Liver (tissue), 9 donors: ENCODE data around the gene NOA1.

- PRO-cap, 5 experiments = no peak in any of the 5 experiments
- RAMPAGE, long total RNA, 2 experiments = no peak in any of the 2 experiments
- RRBS = no CpG with 5 or more reads among the region's 5 CpGs
These were observed 38.4 kb downstream of the KDR start for GRCh38 chr4:55086894-55087408.

DNA sequence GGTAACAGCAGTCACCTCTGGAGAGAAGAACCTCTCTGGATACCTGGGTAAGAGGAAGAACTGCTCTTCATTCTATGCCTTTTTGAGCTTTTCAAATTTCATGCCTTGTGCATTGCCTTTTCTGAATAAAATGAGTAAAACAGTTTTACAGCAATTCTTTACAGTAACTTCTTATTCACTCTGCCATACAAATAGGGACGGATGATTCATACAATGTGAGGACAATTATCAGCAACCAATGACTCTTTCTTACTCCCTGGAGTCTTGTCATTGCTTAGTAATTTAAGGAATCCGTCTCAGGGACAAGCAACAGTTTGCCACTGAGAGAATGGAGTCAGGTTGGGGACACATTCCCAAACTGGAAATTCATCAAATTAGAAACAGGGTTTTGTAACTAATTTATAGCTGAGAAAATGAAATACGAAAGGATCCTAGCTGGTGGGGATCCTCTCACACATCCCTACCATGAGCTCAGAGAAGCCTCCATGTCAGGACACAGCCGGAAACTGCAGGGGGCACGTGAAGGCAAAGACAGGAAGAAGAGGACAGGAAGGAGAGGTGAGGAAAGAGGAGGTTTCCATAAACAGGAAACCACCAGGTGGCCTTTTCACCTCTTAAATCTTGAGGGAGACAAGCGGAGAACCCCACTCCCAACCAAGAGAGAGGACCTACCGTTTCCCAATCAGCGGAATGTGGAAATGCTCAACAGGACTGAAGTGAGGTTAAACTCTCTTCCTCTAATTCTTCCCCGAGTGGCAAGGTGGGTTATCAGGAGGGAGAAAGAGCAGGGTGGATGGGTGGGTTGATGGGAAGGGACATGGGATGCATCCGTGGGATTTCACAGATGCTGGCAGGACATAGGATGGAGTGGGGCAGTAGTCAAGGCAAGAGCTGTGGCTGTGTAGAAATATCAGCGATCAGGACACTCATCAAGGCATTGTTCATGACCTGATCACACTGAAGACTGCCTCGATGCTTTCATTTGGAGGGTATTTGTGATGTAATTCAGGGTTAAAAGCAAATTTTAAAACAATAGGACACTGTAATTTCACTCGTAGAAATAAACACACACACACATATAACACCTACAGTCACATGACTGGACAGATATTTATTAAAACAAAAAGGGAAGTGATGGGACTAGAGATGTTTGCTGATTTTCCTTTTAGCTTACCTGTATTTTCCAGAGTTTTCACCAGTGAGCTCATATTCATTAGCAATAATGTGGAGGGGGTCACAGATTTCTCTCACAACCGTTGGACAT lies 50.7 kb upstream of the KDR start:
- PRO-cap, 5 experiments = no peak in any of the 5 experiments
- RAMPAGE, long total RNA, 2 experiments = no peak in any of the 2 experiments
- RRBS = no CpG with 5 or more reads among the region's 14 CpGs

GRCh38 chr4:55386014-55386610 lies 9.6 kb upstream of the TMEM165 start:
- PRO-cap, 5 experiments = no peak in any of the 5 experiments
- RAMPAGE, long total RNA, 2 experiments = no peak in any of the 2 experiments
- RRBS = no CpG with 5 or more reads among the region's 1 CpG

GRCh38 chr4:55396682-55397474 lies 1.1 kb downstream of the TMEM165 start:
- PRO-cap, 5 experiments = no peak in any of the 5 experiments
- RAMPAGE, long total RNA, 2 experiments = no peak in any of the 2 experiments
- RRBS = no CpG with 5 or more reads among the region's 14 CpGs

- PRO-cap, 5 experiments = no peak in any of the 5 experiments
- RAMPAGE, long total RNA, 2 experiments = no peak in any of the 2 experiments
- RRBS = under 1% methylated on average over 22 of the region's 24 CpGs
These were observed 538 bp downstream of the CLOCK start for GRCh38 chr4:55546245-55546497.

GRCh38 chr4:55734013-55734375 lies 85.6 kb upstream of the EXOC1L start:
- PRO-cap, 5 experiments = no peak in any of the 5 experiments
- RAMPAGE, long total RNA, 2 experiments = no peak in any of the 2 experiments
- RRBS = no CpG with 5 or more reads among the region's 2 CpGs

DNA sequence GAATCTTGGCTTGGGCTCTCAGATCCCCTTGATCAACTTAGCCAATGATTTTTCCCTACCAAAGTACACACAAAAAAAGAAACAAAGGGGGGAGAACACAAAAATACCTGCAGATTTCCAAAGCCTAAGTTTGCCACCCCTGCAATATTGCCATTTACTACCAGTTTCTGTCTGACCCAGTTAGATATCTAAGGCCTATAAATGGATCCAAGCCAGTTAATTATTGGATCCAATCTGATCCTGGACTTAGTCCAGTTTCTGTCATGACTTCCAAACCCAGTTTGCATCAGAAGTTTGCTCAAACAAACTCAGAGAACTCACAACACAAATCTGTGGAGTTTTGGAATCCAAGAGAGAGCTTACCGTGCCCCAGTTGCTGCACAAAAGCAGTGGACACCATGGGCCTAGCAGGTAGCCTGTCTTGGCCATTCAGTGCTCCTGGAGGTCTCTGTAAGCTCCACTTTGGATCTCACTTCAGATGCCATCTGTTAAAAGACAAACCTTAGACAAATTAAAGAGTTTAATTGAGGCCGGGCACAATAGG lies 163.8 kb downstream of the CRACD start:
- PRO-cap, 5 experiments = peak in 4 of 5 experiments; most common plus-strand start position 333 of the sequence (in 4)
- RAMPAGE, long total RNA, 2 experiments = no peak in any of the 2 experiments
- RRBS = no CpG with 5 or more reads among the region's 2 CpGs

GRCh38 chr4:56908397-56909478 lies 1.0 kb downstream of the REST start:
- PRO-cap, 5 experiments = peak in 4 of 5 experiments; most common plus-strand start chr4:56908864 (in 1); most common minus-strand start chr4:56908805 (in 3)
- RAMPAGE, long total RNA, 2 experiments = no peak in any of the 2 experiments
- RRBS = 2% methylated on average over 56 of the region's 115 CpGs

DNA sequence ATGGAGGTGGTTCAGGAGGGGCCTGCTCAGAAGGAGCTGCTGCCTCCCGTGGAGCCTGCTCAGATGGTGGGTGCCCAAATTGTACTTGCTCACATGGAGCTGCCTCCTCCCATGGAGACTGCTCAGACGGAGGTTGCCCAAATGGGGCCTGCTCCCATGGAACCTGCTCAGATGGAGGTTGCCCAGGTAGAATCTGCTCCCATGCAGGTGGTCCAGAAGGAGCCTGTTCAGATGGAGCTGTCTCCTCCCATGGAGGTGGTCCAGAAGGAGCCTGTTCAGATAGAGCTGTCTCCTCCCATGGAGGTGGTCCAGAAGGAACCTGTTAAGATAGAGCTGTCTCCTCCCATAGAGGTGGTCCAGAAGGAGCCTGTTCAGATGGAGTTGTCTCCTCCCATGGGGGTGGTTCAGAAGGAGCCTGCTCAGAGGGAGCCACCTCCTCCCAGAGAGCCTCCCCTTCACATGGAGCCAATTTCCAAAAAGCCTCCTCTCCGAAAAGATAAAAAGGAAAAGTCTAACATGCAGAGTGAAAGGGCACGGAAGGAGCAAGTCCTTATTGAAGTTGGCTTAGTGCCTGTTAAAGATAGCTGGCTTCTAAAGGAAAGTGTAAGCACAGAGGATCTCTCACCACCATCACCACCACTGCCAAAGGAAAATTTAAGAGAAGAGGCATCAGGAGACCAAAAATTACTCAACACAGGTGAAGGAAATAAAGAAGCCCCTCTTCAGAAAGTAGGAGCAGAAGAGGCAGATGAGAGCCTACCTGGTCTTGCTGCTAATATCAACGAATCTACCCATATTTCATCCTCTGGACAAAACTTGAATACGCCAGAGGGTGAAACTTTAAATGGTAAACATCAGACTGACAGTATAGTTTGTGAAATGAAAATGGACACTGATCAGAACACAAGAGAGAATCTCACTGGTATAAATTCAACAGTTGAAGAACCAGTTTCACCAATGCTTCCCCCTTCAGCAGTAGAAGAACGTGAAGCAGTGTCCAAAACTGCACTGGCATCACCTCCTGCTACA lies 23.4 kb downstream of the REST start:
- PRO-cap, 5 experiments = no peak in any of the 5 experiments
- RAMPAGE, long total RNA, 2 experiments = no peak in any of the 2 experiments
- RRBS = no CpG with 5 or more reads among the region's 7 CpGs

DNA sequence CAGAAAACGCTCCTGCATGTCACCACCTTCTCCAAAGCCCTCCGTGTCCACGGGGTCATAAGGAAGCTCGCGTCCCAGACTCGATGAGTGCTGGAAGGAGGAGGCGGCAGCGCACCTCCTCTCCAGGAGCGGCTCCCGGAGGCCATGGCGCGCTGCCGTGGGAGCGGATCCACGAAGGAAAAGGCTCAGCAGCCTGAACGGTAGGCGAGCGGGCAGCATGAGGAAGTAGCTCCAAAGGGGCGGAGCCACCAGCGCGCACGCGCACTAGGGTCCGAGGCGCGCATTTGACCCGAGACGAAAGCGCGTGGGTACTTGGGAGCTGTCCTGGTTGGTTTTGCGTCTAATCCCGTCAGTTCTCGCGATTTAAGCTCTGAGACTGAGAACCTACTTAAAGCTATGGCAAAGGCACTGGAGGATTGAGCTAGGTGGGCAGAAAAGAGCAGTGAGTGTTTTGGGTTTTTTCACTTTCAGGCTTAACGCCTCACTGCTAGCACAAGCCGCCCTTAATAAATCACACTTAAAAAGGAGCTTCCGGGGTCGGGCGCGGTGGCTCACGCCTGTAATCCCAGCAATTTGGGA lies at the start of gene NOA1:
Gene NOA1 (minus strand): TSS at position 240 of the 579 bp plus-strand sequence.
- PRO-cap, 5 experiments = peak in 5 of 5 experiments; most common plus-strand start position 416 of the sequence (in 5); most common minus-strand start position 195 of the sequence (in 2)
- RAMPAGE, long total RNA, 2 experiments = start-site peak on the minus strand in 1 of 2 experiments, centred at position 237 of the sequence, 30 reads per replicate
- RRBS = no CpG with 5 or more reads among the region's 41 CpGs

GRCh38 chr4:56979028-56980100 lies 668 bp downstream of the POLR2B start:
- PRO-cap, 5 experiments = no peak in any of the 5 experiments
- RAMPAGE, long total RNA, 2 experiments = no peak in any of the 2 experiments
- RRBS = 0% methylated on average over 1 of the region's 38 CpGs

DNA sequence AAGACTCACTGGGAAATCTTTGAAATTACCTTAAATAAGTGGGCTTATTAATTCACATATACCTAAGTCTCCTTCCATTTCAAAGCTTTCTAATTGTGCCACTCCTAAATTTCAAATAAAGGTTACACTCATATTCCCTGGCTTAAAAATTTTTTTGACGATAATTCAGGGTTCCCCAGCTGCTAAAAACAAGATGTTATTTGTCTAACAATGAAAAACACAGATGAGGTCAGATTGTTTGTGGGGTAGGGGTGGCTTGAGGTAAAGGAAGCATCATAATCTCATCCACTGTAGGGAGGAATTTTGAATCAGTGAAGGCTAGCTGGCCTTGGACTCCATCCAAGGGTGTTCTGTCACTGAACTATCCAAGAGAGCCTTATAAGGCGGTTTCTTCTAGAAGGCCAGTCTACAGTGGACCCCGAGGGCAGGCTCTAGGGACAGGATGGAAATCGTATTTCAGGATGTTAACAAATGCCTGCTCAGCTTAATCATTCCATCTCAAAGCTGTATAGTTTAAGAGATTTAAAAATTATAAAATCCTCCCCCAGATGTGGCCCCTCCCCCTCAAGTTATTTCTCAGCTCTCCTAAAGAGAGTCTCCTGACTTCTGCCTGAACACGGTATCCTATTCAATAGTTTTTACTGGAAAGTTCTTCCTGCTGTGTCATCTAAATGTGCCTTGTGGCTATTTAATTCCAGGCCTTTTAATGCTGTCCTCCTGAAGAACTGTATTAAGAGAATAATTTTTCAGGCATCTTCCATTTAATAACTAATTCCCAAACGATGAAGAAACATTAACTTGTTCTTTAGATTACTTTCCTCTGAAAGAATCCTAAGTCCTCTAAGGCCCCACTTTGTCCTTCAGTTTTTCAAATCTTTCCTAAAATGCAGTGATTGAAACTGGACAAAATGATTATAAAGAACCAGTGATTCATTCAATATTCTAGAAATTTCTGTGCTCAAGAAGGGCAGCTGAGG lies 8.0 kb downstream of the IGFBP7 start:
- PRO-cap, 5 experiments = peak in 2 of 5 experiments; most common plus-strand start position 404 of the sequence (in 2); most common minus-strand start position 117 of the sequence (in 1)
- RAMPAGE, long total RNA, 2 experiments = no peak in any of the 2 experiments
- RRBS = no CpG with 5 or more reads among the region's 6 CpGs

DNA sequence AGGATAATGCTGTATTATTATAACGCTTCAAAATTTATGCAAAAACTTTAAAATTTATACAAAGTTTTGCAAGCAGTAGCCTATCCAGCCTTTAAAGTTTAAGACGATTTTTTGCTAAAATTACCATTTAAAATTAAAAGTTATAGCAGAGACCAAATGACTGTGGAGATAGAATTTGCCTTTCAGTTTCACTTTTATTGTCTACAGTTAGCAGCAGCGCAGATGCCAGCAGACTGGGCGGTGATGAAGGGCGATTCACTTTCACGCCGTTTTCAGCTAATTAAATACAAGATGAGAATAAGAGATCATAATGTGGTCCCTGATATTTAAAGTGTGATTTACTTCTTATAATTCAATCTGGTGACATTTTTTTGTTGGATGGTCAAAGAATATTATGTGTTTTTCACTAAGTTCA lies 1381.5 kb upstream of the ADGRL3 start:
- PRO-cap, 5 experiments = no peak in any of the 5 experiments
- RAMPAGE, long total RNA, 2 experiments = no peak in any of the 2 experiments
- RRBS = no CpG with 5 or more reads among the region's 7 CpGs

- PRO-cap, 5 experiments = no peak in any of the 5 experiments
- RAMPAGE, long total RNA, 2 experiments = no peak in any of the 2 experiments
These were observed 342.2 kb upstream of the ADGRL3 start for GRCh38 chr4:60857957-60858366.

DNA sequence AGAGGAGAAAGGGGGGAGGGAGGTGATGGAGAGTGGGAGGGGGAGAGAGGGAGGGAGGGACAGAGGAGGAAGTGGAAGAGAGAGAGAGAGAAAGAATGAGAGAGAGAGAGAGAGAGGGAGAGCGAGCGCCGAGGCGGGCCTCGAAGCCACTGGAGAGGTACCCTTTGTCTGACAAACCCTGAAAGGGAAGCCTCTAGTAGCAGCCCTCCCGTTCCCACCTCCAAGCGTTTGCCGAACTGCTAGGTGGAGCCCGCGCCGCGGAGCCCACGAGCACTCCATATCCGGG lies 226 bp upstream of the ADGRL3 start:
- PRO-cap, 5 experiments = no peak in any of the 5 experiments
- RAMPAGE, long total RNA, 2 experiments = no peak in any of the 2 experiments
- RRBS = no CpG with 5 or more reads among the region's 14 CpGs

DNA sequence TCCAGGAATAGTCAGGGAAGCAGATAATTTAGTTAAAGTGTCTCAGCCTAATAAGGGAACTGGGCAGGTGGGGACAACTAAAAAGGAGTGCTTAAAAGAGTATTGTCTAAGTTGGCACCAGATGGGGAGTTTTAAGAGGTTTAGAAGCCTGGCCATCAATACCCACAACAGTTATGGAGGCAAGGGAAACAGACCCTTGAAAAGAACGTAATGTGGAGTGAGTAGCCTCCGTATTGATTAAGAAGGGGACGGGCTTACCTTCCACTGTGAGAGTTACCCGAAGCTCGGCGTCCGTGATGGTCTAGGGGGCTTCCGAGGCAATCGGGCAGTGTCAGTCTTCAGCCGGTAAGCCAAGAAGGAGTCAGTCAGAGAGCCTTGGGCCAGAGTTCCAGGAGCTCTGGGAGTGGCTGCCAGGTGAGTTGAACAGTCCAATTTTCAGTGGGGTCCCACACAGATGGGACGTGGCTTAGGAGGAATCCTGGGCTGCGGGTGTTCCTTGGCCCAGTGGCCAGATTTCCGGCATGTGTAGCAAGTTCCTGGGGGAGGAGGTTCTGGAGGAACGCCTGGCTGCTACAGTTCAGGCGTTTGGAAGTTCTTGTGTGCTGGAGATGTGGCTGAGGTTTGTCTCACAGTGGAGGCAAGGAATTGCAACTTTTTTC lies 567.2 kb downstream of the ADGRL3 start:
- PRO-cap, 5 experiments = no peak in any of the 5 experiments
- RAMPAGE, long total RNA, 2 experiments = no peak in any of the 2 experiments
- RRBS = no CpG with 5 or more reads among the region's 15 CpGs

DNA sequence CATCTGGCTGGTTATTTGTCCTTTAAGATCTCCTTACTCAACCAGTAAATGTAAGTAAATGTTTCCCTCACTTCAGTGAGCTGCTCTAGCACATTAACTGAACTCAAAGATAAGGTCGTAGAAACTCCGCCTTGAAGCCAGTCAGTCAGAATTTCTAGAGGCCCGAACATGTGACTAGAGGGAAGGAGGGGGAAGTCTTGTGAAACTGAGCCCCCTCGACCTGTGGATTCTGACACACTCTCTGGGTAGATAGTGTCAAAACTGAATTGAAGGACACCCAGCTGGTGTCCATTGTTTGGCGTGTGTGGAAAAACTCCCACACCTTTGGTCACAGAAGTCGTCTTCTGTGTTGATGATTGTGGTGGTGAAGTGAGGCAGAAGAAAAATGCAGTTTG lies 933.9 kb downstream of the ADGRL3 start:
- PRO-cap, 5 experiments = no peak in any of the 5 experiments
- RAMPAGE, long total RNA, 2 experiments = no peak in any of the 2 experiments
- RRBS = no CpG with 5 or more reads among the region's 6 CpGs

GRCh38 chr4:63529467-63529983 lies 879.7 kb downstream of the TECRL start:
- PRO-cap, 5 experiments = no peak in any of the 5 experiments
- RAMPAGE, long total RNA, 2 experiments = no peak in any of the 2 experiments
- RRBS = no CpG with 5 or more reads among the region's 5 CpGs

GRCh38 chr4:64271270-64272338 lies 137.6 kb downstream of the TECRL start:
- PRO-cap, 5 experiments = no peak in any of the 5 experiments
- RAMPAGE, long total RNA, 2 experiments = no peak in any of the 2 experiments
- RRBS = no CpG with 5 or more reads among the region's 14 CpGs

- PRO-cap, 5 experiments = no peak in any of the 5 experiments
- RAMPAGE, long total RNA, 2 experiments = no peak in any of the 2 experiments
- RRBS = 7% methylated on average over 4 of the region's 33 CpGs
These were observed 2.0 kb downstream of the EPHA5 start for GRCh38 chr4:65668037-65668992.